ENCODE data around the gene RDH16.

GRCh38 chr12:56007164-56008524, 10.6 kb downstream of the SUOX start:
- PRO-cap, result unidirectional peak, plus-strand start at chr12:56007396; unidirectional peak, plus-strand start at chr12:56007516; bidirectional peak, plus-strand start at chr12:56007840, minus-strand start at chr12:56007740
- RAMPAGE, long total RNA, 4 experiments, result start-site peak on the plus strand in 1 of 4 experiments, at chr12:56007347-56007605 at its widest, 5 reads per replicate

DNA sequence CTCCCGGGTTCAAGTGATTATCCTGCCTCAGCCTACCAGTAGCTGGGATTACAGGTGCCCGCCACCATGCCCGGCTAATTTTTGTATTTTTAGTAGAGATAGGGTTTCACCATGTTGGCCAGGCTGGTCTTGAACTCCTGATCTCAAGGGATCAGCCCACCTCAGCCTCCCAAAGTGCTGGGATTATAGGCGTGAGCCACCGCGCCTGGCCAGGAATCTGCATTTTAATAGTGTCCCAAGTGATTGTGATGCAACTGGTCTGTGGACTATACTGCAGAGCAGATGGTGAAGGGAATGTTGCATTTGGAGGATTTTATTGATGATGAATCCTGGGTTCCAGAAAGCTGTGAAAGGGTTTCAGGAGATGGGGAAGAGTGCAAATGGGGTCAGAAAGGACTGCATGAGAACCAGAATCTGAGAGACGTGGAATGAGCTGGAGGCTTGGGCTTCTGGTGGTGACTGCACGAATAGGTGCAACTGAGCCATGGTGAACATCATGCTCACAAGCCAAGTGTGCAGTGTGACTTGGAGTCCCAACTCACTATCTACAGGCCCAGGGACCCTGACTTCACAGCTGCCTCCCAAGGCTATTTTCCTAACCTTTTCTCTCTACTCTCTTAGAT, 4.4 kb downstream of the RPS26 start:
- PRO-cap, result no peak
- RAMPAGE, long total RNA, 4 experiments, result no peak in any of the 4 experiments

- PRO-cap, result unidirectional peak, plus-strand start at chr12:56079112; unidirectional peak, plus-strand start at chr12:56079176; bidirectional peak, plus-strand start at chr12:56079340, minus-strand start at chr12:56079374; bidirectional peak, plus-strand start at chr12:56079568, minus-strand start at chr12:56079390
- RAMPAGE, long total RNA, 4 experiments, result no peak in any of the 4 experiments
Measured at GRCh38 chr12:56078791-56079689, 925 bp upstream of the ERBB3 start.

DNA sequence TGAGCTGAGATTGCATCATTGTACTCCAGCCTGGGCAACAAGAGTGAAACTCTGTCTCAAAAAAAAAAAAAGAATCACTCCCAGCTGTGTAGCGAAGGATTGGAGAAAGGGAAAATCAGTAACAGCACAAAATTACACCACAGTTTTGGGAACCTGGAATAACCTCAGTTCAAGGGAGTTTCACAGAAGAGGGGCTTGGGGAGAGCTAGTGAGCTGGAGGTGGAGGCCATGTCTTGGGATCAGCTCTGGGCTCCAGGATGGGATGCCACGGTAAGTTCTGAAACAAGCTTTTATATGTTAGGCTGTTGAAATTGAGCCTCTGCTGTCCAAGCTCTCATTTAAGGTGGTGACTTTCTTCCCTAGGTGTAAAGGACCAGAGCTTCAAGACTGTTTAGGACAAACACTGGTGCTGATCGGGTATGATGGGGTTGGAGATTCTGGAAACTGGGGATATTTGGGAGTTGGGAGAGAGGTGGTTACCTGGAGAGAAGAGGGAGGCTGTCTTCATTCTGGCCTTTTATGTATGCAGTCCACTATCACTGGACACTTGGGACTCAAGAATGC, 9.4 kb upstream of the PA2G4 start:
- PRO-cap, result no peak
- RAMPAGE, long total RNA, 4 experiments, result no peak in any of the 4 experiments

DNA sequence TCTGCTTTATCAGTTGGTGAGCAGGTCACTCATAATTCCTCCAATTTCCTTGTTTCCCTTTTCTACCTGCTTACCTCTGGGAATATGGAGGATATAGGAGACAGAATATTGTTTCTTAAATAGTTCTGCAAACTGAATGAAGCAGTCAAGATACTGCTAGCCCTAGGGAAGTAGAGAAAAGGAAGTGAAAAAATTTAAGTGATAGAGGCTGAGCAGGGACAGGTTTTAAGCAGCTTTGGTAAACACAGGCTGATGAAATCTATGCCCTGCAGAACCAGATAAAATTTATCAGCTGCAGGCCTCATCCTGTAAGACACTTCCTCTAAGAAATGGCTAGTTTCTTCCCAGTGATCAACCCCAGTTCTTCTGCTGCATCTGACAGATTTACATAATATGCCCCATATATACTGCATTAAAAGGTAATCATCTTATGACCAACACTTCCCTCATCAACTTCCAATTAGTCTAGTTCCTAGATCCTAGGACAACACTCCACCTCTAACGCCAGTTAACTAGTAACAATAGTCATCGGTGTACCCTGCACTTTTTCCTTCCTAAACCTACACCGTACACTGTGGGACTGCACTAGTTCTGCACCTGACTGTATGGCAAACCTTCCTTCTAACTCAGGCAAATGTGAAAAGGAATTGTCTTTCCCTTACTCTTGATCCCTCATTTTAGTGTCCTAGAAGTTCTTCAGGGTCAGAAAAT, 1.2 kb upstream of the ESYT1 start:
- PRO-cap, result no peak
- RAMPAGE, long total RNA, 4 experiments, result no peak in any of the 4 experiments

- PRO-cap, result no peak
- RAMPAGE, long total RNA, 4 experiments, result no peak in any of the 4 experiments
Measured at GRCh38 chr12:56162969-56163254, 4.8 kb downstream of the MYL6 start.

- PRO-cap, result no peak
- RAMPAGE, long total RNA, 4 experiments, result no peak in any of the 4 experiments
Measured at GRCh38 chr12:56168061-56168523, 9.9 kb downstream of the MYL6 start.

DNA sequence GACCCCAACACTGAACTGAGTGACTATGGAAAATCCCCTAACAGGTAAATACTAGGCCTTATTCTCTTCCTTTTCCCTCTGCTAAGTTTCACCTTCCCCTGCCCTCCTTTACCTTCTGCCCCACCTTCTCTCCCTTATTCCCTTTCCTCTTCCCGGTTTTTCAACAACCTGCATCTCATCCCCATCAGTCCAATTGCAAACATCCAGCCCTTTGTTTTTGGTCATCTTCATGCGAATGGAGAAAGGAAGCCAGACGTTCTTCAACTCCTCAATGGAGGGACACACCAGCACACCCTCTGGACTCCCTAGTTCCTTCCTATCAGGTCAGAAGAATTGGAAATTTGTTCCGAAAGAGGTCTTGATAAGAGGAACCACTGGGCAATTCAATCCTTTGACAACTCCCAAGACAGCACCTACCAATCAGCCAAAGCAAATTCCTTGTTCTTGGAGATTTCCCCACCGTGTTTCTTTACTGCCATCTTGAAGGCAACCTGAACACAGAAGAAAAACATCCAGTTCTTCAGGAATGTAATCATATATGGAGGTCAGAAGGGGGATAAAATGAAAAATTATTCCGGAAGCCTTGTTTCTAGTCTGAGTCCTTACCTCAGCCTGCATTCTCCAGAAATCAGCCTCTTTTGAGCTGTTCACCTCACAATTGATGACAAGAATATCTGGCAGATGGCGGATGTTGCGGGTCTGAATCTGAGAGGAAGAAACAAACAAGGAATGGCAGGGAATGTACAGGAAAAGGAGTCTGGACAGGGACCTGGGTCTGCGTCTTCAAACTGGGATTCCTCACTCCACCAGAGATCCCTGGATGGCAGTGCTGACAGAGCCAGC, 7.3 kb upstream of the CNPY2 start:
- PRO-cap, result no peak
- RAMPAGE, long total RNA, 4 experiments, result start-site peak on the minus strand in 1 of 4 experiments, centred at position 663 of the sequence, 24 reads per replicate

DNA sequence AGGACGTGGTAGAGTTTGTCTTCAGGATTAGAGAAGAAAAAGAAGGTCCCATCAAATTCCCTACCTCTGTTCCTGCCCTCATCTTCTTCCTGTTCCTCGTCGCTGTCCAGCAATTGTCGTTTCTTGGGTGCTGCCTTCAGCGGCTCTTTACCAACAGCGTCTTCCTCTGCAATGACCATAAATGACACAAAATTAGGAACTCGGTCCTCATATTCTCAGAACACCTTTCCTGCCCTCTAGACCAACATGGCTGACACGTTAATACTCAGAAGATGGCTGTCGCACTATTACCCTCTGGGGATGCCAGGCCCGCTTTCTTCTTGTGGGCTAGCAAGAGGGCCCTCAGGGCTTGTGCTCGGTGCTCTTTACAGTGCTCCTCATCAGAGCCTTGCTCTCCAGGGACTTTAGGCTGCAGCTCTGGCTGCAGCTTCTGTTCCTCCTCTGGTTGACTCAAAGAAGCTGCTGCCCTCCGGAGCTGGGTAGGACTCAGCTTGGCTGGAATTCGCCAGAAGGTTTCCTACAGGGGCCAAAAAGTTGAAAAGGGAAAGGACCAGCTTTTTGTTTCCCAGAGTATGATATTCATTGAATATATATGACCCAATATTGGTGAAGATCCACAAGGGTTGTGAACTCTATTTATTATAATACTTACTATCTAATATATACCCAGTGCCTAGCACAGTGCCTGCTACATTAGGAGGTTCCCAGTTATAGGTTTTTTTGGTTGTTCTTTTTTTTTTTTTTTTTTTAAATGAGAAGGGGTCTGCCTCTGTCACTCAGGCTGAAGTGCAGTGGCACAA, 31.2 kb downstream of the TIMELESS start:
- PRO-cap, result no peak
- RAMPAGE, long total RNA, 4 experiments, result start-site peak on the minus strand in 1 of 4 experiments, centred at position 326 of the sequence, 15 reads per replicate

- PRO-cap, result no peak
- RAMPAGE, long total RNA, 4 experiments, result no peak in any of the 4 experiments
Measured at GRCh38 chr12:56676940-56677632, 11.0 kb downstream of the PTGES3 start.

GRCh38 chr12:56679248-56680227, 8.5 kb downstream of the PTGES3 start:
- PRO-cap, result no peak
- RAMPAGE, long total RNA, 4 experiments, result no peak in any of the 4 experiments

DNA sequence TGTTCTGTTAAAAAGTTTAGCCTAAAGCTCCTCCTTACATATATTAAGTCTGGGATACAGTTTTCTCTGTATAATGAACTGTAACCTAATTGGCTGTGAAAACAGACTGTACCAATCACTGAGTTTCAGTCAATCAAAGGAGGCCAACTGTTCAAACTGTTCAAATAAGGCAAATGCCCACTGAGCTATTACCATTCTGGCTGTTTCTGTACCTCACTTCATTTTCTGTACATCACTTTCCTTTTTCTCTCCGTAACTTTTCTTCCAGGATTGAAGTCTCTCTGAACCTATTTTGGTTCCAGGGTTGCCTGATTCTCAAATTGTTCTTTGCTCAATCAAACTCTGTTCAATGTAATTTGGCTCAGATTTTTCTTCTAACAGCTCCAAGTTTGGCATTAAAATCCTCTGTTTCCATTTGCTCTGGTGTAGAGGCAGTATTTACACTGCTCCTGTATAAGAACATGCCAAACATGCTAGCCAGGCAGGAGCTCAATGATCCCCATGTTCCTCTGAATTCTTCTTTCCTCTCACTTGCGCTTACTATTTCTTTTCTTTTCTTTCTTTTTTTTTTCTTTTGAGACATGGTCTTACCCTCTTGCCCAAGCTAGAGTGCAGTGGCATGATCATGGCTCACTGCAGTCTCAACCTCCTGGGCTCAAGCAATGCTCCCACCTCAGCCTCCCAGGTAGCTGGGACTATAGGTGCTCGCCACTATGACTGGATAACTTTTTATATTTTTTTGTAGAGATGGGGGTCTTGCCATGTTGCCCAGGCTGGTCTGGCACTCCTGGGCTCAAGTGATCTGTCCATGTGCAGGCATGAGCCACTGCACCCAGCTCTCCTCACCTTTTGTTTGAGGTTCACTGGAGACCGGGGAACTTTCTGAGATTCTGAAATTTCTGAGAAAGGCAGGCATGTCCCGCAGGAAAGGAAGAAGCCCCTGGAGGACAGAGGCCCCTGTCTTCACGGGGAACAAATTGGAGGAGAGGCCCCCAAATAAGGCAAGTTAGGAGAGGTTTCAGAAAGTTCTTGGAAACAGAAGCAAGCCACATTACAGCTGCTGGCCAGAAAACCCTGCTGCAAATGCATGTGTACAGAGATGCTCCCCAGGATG, 17.1 kb downstream of the SDR9C7 start:
- PRO-cap, result no peak
- RAMPAGE, long total RNA, 4 experiments, result no peak in any of the 4 experiments

DNA sequence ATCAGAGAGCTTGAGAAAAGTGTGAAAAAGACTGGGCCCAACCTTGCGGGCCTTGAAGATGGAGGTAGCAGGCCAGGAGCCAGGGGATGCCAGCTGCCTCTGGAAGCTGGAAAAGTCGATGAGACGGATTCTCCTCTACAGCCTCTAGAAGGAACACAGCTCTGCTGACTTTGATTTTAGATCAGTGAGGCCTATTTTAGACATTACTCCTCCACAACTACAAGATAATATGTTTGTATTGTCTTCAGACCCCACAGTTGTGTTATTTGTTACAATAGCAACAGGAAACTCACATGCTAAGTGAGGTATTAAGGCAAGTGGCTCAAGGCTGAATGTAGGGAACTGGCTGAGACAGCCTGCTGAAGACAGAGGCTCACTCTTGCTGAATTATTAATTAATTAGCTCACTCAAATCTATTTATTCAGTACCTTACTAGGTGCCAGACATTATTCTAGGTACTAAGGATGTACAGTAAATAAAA, 1.9 kb downstream of the SDR9C7 start:
- PRO-cap, result no peak
- RAMPAGE, long total RNA, 4 experiments, result no peak in any of the 4 experiments

- PRO-cap, result no peak
- RAMPAGE, long total RNA, 4 experiments, result no peak in any of the 4 experiments
Measured at GRCh38 chr12:56956960-56958158, at the start of gene RDH16. Gene RDH16 (minus strand): TSS chr12:56957608.

DNA sequence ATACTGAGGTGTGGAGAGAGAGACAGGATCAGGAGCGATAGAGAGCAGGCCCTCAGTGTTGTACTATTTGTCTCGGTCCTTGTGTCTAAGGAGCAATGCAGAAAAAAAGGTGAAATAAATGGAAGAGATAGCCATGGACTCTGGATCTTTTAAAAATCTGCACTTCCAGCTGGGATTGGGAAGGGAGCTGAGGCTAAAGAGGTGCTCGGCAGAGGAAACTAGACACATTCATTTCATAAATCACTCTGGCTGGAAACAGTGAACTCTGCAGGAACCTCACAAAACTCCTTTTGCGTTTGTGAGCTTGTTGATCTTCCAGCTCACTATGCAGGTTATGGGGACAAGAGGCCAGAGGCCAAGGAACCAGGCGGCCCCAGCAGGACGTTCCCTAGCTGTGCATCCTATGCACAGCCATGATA, 2.3 kb downstream of the GPR182 start:
- PRO-cap, result no peak
- RAMPAGE, long total RNA, 4 experiments, result no peak in any of the 4 experiments

- PRO-cap, result no peak
- RAMPAGE, long total RNA, 4 experiments, result start-site peak on the minus strand in 2 of 4 experiments, at chr12:57043865-57044162 at its widest, 180 to 377 reads per replicate
Measured at GRCh38 chr12:57043749-57044319, 6.1 kb downstream of the MYO1A start.

DNA sequence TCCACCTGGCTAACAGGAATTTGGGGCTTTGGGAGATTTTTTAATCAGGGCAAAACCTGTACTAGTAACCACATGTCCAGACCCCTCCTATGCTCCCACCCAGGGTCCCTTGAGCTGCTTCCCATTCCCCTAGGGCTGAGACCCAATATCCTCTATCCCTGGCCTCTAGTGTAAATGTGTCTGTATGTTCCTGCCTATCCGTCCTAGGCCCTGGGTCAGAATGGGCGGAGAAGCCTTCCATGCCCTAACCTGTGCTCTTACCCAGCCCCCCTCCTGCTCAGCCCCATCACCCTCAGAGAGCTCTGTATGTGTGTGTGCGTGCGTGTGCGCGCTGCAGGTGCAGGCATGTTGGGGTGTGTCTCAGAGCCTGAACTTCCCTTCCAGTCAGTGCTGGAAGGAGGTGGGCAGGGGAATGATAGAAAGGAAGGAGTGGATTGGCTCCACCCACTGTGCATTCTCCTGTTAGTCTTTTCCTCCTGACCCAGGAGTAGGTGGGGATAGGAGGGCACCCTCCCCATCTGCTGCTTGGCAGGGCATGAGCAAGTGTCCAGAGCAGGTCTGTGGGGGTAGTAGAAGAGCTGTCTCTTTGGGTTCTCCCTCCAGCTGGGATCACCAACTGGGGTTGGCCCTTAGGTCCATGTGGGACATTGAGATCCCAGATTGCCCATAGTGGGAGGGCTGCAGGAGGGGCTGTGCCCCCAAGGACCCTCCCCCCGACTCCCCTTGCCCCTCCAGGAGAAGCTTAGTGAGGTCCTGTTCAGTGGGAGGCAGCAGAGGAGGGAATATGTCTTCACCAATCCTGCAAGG, 7.3 kb downstream of the NAB2 start:
- PRO-cap, result no peak
- RAMPAGE, long total RNA, 4 experiments, result no peak in any of the 4 experiments

DNA sequence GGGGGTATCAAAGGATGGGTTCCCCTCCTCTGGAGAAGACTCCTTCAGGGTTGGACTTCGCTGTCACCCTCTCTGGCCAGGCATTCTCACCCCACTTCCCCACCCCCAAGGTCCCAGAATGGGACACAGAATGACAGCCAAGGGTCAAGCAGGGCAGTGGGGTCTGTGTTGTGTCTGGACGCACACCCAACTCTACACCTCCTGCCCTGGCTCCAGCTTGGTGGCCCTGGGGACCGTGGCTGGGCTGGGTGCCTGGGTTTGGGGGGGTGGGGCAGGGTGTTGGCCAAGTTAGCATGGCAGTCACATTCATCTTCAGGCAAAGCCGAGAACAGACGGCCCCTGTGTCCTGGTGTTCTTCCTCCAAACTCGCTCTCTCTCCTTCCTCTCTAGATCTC, 5.6 kb downstream of the LRP1 start:
- PRO-cap, result no peak
- RAMPAGE, long total RNA, 4 experiments, result no peak in any of the 4 experiments

- PRO-cap, result no peak
- RAMPAGE, long total RNA, 4 experiments, result no peak in any of the 4 experiments
Measured at GRCh38 chr12:57145228-57145461, 16.9 kb downstream of the LRP1 start.

GRCh38 chr12:57146719-57147785, 18.8 kb downstream of the LRP1 start:
- PRO-cap, result bidirectional peak, plus-strand start at chr12:57147149, minus-strand start at chr12:57147015
- RAMPAGE, long total RNA, 4 experiments, result no peak in any of the 4 experiments

All from Peyer's patch (tissue), 4 donors.